Endodermal cell (in vitro differentiated cells): ENCODE measurements around a stretch of chr12.

DNA sequence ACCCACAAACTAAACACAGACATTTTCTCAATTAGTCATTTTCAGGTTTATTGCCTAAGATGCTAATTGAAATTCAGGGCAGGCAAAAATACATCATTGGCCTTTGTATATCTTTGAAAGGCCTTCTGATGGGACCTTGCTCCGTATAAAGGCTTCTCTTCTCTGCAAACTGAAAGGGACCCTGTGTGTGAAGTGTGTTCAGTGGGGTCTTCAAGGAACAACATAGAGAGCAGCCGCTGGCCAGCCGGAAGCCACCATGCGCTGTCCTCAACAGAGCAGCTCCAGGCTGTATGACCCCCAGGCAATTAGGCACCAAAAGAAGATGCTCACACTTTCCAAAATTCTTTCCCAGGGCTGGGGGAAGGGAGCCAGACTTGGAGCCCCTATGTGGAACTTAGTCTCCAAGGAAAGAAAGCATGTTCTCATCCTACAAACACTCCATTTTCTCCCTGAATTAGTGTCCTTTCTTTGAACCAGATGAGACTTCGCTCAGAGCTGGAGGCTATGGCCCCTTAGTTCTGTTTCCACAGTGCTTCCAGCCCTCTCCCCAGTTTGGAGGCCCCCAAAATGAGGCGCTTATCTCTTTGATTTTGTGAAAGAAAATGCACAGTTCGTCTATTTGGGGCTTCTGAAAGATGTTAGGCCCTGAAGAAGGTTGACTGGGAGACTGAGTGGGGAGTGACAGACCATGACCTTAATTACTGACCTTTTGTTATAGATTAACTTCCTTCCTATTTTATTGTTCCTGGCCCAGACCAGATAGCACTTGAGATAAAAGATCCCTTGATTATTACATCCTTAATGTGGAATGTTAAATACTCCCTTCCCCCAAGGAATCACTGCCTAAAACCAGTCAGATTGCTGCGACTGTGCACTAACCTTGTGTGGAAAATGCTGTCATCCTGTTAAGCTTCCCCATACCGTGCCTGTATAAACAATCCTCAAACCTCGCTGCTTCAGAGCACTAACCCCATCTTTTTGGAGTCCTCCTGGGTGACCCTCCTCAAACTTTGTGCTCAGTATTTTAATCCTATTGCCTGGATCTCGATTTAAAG, 128.3 kb upstream of the FGD4 start:
- PRO-cap: bidirectional peak, plus-strand start at position 476 of the sequence, minus-strand start at position 292 of the sequence; bidirectional peak, plus-strand start at position 944 of the sequence, minus-strand start at position 669 of the sequence

- PRO-cap: no peak
Observed at GRCh38 chr12:32398657-32399133, 663 bp upstream of the FGD4 start.

GRCh38 chr12:32399967-32400710, 781 bp downstream of the FGD4 start:
- PRO-cap: bidirectional peak, plus-strand start at chr12:32400191, minus-strand start at chr12:32400070; unidirectional peak, minus-strand start at chr12:32400374

DNA sequence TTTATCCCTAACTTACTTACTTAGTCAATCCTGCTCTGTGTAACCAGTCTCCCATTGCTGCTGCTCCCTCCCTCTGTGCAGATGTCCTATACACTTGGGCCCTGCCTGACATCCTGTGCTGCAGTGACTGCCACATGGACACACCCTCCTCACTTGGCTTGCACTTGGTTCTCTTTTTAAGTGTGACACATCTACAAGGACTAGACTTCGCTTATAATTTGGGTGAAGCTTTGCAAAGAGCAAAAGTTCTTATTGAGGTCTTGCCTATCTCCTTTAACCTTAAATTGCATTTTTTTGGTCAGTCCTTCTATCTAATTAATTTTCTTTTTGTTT, 51.5 kb downstream of the FGD4 start:
- PRO-cap: no peak

DNA sequence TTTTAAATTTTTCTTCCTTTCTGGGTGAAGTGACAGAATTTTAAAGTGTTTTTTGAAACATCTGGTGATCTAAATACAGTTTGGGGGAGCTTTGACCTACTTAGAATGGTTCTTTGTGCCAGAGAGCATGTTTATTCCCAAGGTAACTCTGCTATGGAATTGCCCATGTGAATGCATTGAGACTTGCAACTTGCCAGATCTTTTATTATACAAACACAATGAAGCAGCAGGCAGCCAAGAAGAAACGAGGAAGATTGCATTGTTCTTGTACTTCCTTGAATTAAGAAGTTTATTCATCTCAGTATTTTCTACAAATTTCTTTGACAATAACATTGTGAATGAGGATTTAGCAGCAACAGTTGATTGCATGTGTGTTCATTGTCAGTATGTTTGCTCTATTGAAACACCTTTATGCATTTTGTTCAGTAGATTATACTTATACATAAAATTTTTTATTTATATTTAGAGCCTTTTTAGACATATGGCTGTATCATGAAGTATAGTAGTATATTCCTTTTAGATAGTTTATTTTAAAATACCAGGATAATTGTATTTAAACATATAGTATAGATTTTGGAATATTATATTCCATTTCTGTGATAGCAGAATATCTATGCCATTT, 55.6 kb downstream of the FGD4 start:
- PRO-cap: no peak

GRCh38 chr12:32501589-32502558, 102.5 kb downstream of the FGD4 start:
- PRO-cap: no peak

GRCh38 chr12:32502559-32503082, 103.3 kb downstream of the FGD4 start:
- PRO-cap: no peak

DNA sequence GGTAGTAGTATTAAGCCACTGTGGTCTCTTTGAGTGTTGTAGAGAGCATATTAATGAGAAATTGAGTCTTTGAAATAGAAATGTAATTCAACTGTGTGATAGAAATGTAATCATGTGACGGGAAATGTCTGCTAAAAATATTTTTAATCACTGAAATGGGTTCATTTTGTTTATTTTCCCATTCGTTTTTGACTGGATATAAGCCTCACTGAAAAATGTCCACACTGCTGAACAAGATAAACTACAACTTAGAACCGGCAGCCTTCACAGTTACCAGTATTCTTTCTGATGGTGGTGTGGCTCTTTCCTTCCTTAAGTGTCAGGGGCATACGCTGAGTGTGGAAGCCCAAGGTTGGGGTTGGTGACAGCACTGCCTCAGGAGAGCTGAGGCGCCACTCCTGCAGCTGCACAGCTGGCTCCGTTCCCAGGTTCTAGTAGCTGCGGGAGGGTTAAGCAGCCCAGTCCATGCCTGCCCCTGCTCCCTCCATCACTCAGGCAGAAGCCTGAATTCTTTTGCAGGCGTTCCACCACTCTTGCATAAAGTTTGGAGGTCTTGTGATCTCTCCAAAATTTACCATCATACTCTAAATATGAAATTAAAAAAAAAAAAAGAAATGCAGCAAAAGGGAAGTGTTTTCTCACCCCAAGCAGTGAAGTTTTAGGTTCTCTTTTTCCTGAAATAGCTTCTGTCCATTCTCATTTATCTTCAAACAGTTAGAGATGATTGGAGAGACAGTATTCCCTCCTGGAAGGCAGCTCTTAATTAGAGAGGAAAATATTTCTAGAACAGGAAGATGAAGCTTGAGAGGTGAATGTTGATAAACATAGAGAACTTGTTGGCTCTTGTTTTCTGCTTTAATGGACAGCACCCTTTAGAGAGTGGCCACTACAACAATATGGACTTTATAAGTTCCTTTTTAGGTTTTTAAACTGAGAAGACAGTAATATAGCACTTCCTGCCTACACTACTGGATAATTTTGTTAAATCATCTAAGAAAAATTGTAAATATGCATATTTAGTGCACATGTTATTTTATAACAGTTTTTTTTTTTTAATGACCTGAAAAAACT, 136.0 kb downstream of the FGD4 start:
- PRO-cap: no peak

DNA sequence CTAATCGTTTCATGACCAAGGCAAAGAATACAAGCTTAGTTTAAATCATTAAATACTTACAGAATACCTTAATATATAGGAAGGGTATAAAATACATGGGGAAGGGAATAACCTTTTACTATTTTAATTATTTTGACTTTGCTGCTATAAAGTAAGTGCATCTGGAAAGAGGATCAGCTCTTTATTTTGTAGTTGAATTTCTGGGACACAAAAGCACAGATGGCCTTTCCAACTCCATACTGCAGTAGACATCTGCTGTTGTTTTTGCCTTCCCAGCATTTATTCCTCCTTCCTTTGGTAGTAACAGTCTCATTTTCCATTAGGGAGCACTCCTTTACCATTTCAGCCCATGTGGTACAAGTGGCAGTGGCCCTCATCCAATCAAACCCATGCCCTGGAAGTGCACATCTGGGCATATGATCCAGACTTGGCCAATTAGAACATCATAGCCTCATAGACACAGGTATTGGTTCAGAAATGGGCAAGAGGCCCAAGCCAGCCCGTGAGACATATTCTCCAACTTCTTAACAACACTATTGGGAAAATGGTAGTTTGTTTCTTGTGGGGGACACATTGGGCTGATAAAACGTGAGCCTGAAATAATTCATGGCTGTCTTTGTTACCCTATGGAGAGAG, 64.7 kb upstream of the YARS2 start:
- PRO-cap: no peak

DNA sequence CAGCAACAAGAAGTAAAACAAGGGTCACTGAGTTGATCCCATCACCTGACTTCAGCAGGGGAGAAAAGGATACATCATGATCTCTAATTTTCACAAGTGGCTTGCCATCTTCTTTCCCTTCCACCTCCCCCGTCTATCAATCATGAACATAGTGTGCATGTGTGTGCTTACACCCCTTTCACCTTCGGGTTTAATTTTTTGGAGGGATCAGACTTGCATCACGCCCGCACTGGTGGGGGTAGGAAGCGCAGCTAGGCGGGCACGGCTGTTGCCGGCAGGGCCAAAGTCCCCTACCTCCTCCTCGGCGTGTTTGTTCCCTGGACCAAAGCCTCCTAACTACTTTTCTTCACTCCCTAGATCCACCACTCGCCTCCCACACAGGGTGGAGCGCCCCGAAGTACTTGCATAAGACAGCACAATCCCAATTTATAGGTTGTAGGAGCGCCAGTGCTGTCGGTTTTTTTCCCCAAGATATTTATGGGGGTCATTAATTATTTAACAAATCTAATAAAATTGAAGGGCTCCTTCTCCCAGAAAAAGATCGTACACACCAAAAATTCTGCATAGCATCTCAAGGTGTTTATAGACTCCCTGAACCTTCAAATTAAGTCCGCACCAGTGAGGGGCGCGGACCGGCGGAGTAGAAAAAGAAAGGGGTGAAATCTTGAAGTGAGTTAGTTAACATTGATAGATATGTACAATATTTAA, 832 bp downstream of the PKP2 start:
- PRO-cap: unidirectional peak, plus-strand start at position 349 of the sequence

DNA sequence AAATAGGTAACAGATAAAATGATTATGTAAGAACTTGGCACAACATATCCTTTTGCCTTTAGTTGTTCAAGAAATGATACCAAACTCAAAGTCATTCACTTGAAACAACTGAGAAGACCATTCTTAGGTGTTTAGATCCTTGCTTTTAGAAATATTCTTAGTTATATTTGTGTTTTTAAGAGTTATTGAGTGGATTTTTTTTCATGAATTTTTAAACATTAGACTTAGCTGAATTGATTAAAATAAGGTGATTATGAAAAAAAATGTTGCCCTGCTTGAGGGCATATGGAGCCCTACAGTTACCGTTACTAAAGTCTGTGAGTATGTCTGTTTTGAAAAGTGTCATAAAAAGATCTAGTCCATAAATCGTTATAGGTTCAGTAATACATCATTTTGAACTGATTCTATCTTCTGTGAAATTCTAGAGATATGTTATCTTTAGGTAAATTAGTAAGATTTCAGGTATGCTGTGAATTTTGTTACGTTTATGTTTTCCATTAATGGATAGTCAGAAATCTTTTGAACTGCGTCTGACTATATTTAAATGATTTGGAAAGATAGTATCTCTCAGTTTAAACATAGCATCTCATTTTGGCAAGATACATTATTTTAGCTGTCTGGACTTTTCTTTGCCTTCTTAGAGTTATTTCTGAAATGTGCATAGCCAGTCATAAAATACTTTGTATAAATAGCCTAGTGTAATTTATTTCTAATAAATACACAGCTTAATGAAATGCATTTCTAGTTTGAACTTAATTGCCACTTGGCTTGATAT, 8.2 kb downstream of the ALG10 start:
- PRO-cap: no peak

DNA sequence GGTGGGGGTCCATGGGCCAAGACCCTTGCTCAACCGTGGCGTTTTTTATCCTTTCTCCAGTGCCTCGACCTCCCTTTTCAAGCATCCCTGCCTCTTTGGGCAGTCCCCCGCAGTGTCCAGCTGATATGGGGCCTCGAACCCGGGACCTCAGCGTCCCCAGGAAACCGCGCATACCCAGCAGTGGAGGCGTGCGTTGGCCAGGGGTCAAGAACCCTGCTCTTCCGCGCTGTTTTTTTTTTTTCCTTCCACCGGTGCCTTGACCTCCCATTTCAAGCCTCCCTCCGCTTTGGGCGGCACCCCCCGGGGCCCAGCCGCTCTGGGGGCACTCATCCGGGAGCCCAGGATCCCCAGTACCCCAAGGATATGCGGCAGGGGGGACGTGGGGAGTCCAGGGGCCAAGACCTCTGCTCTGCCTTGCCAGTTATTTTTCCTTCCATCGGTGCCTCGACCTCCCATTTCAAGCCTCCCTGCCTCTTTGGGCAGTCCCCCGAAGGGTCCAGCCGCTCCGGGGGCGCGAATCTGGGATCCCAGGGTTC, 325.8 kb downstream of the ALG10 start:
- PRO-cap: no peak

GRCh38 chr12:37907817-37908237, 408.7 kb upstream of the ALG10B start:
- PRO-cap: no peak

GRCh38 chr12:38823133-38823752, 82.1 kb downstream of the CPNE8 start:
- PRO-cap: no peak

DNA sequence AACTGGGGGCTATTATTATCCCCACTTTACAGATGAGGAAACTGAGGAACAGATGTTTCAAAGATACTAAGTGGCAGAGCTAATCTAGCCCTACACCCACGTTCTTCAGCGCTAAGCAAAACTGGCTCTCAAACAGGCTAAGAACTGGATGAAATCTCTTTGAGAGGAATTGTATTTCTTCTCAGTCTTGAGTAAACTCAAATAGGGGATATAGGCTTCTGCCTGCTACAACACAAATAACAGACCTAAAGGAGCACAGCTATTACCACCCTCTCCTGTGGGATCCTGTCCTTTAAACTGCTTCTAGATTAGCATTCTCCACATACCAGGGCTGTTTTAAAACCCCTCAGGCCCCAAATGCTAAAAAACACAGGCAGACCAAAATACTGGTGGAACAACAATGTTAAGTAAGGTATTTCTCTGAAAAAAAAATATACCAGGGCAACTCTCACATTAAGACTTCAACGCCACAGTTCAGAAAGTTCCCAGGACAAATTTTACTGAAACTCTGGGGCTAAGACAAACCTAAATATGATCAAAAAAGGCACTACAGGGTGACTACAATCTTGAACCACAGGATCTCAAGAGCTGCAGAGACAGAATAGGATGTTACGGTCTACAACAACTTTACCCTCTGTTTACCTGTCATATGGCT, 7.4 kb downstream of the CPNE8 start:
- PRO-cap: bidirectional peak, plus-strand start at position 363 of the sequence, minus-strand start at position 299 of the sequence

GRCh38 chr12:39443765-39443927, 726 bp upstream of the KIF21A start:
- PRO-cap: bidirectional peak, plus-strand start at chr12:39443791, minus-strand start at chr12:39443630

- PRO-cap: no peak
Observed at GRCh38 chr12:39756733-39757507, 130.9 kb downstream of the C12orf40 start.

DNA sequence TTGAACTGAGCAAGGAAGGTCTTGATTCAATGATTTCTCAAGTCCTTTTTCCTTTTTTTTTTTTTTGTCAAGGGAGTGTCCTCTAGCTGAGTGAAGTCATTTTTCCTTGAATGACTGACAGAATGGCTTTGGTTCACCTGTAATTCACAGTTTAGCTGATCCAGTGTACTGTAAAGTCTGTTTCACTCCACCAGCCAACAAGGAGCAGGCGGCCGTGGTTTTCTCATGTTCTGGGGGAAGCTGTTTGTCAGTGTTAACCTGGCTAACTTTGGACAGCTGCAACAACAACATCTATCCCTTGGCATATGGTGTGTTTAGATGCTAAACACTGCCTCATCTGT, 50.1 kb upstream of the SLC2A13 start:
- PRO-cap: no peak

DNA sequence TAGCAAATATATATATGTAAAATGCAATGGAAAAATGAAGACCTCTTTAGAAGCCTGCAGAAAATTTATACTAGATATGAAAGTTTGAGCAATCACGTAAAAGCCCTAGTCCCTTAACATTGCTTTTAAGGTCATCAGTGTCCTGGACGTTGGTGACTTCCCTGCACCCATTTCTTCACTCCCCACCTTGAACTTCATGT, 15.8 kb upstream of the LRRK2 start:
- PRO-cap: no peak

- PRO-cap: no peak
Observed at GRCh38 chr12:40226250-40226662, 1.5 kb downstream of the LRRK2 start.